Skin of body (tissue), 2 donors: ENCODE data around the genes ARPC1B and CYP3A5.

DNA sequence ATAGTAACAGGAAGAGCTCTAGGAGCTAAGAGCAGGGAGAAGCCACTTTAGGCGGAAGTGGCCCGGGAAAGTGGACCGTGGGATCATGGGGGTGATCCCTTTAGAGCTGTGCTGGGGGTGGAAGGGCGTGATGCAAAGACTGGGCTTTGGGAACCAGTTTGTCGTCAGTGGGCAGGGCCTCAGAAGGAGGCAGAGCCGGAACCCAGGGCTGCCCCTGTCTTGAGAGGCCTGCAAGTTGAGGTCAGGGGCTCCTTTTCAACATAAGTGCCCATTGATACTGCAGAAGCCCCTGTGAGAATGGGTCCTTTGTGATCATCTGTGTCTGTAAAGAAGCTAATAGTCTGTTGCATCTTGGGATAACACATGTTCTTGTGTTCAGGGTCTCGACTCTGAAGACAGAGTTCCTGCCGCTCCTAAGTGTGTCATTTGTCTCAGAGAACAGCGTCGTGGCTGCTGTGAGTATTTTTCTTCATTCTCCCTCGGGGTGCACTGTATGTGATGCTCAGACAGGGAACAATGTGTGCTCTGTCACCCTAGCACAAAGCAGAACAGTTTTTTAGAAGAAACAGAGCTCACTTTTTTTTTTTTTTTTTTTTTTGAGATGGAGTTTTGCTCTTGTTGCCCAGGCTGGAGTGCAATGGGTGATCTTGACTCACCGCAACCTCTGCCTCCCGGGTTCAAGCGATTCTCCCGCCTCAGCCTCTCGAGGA, 16.4 kb upstream of the ARPC1B start:
- RAMPAGE, long total RNA = no peak

DNA sequence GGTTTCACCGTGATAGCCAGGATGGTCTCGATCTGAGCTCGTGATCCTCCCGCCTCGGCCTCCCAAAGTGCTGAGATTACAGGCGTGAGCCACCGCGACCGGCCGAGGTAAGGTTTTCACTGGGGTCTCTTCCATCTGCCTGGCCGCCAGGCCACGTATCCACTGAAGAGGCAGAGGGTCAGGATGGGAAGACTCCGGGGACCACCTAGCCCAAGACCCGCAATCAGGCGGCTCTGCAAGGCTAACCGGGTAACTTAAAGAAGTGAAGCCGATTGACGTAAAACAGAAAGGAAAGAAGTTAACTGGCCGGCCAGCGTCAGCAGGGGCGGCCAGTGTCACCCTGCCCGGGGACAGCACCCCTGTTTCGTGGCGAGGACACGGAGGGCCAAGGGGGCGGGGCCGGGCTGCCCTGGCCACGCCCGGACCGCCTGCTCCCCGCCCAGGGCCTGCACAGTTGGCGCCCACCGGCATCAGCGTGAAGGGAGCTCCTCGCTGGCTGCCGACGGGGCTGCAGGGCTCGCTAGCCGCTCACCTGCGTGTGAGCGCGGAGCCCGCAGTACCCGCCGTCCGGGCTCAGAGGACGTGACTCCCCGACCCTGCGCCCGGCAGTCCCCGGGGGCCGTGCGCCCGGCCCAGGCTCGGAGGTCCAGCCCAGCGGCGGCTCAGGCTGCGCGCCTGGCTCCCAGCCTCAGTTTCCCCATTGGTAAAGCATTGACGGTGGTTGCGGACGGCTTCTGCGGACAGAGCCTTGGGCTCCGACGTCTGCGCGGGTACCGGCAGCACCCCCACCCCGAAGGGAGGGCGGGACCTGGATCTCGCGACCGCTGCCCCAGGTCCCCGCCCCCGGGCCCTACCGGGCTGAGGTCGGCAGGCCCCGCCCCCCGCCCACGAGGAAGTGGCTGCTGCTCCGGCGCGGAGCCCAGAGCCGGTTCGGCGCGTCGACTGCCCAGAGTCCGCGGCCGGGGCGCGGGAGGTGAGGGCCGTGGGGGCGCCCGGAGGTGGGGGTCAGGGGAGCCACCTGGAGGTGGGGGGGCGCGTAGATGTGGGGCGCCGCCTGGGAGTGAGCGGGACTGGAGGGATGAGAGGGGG, at the start of gene ARPC1B:
ARPC1B (plus strand) TSS at position 922 of the 1,089 bp plus-strand sequence.
- RAMPAGE, long total RNA = no peak

DNA sequence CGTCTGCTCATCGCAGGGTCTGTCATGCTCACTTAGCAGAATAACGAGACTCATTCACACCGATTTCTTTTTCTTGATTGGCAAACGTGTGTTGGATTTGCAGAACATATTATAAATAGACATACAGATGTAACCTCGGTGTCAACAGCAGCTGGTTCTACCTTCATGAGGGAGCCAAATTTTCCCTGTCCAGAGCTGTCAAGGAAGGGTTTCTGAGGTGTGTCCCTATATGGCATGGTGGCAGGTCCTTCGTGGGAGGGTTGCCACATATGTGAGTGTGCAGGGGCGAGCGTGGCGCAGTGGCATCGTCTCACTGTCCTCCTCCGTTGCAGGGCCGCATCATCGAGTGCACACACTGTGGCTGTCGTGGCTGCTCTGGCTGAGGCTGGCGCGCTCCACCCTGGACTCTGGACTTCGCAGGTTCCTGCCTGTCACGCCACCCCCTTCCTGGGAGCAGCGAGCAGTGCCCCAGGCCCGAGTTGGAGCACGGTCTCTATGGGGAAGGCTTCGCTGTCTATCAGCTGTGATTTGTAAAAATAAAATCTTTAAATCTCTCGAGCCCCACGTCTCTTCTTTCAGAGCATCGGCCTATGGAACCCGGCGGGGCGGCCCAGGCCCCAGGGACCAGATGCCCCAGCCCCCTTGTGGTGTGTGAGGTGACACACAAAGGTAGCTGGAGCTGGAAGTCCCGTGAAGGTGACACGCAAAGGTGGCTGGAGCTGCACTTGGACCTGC, 10.5 kb downstream of the BUD31 start:
- RAMPAGE, long total RNA = no peak

- RAMPAGE, long total RNA = no peak
Measured at GRCh38 chr7:99455683-99456904, 9.9 kb downstream of the ATP5MF start.

DNA sequence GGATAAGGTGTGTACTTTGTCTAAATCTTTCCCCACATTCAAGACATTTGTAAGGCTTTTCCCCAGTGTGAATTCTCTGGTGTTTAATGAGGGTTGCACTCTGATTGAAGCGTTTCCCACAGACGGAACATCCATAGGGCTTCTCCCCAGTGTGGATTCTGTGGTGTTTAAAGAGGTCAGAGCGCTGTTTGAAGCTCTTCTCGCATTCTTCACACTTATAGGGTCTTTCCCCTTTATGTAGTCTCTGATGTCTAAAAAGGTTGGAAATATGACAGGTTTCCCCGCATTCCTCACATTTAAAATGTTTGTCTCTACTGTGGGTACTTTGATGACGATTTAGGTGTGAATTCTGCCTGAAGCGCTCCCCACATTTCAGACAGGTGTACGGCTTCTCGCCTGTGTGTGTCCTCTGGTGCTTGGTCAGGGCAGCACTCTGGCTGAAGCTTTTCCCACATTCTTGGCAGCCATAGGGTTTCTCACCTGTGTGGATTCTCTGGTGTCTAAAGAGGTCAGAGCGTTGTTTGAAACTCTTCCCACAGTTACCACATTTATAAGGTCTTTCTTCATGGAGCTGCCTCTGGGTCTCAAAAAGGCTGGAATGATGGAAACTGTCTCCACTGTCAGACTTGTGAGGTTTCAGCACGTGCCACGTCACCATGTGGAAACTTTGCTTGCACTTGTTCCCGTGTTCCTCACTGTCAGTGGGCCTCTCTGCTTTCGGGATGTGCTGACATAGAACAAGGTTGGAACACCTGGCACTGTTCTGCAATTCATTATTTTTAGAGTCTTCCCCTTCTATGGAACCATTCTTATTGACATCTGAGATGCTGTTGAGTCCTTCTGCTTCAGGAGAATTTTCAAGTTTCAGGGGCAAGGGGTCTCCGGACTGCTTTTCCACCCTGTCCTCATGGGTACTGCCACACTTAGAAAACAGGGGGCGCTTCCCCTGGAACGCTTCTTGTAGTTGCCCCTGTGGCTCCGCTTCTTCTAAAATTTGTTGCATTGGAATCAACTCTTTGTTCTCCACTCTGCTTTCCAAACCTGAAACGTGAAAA, 6.2 kb downstream of the ZNF394 start:
- RAMPAGE, long total RNA = no peak

- RAMPAGE, long total RNA = no peak
Measured at GRCh38 chr7:99525630-99526429, 21.4 kb downstream of the ZKSCAN5 start.

DNA sequence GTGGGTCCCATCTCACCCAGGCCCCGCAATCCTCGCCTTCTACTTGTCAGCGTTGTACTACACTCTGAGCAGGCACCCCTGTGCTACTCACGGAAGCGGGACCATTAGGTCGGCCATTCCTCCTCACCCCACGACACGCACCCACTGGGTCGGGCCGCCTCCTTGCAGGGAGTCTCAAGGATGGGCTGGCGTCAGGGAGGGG, 382 bp upstream of the ZNF655 start:
- RAMPAGE, long total RNA = no peak

DNA sequence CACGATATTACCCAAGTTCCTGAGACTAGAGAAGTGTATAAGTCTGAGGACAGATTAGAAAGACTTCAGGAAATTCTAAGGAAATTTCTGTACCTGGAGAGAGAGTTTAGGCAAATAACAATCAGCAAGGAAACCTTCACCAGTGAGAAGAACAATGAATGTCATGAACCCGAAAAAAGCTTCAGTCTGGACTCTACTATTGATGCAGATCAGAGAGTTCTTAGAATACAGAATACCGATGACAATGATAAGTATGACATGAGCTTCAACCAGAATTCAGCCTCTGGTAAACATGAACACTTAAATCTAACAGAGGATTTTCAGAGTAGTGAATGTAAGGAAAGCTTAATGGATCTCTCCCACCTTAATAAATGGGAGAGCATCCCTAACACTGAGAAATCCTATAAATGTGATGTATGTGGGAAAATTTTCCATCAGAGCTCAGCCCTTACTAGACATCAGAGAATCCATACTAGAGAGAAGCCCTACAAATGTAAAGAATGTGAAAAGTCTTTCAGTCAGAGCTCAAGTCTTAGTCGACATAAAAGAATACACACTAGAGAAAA, 14.0 kb downstream of the ZNF655 start:
- RAMPAGE, long total RNA = no peak

DNA sequence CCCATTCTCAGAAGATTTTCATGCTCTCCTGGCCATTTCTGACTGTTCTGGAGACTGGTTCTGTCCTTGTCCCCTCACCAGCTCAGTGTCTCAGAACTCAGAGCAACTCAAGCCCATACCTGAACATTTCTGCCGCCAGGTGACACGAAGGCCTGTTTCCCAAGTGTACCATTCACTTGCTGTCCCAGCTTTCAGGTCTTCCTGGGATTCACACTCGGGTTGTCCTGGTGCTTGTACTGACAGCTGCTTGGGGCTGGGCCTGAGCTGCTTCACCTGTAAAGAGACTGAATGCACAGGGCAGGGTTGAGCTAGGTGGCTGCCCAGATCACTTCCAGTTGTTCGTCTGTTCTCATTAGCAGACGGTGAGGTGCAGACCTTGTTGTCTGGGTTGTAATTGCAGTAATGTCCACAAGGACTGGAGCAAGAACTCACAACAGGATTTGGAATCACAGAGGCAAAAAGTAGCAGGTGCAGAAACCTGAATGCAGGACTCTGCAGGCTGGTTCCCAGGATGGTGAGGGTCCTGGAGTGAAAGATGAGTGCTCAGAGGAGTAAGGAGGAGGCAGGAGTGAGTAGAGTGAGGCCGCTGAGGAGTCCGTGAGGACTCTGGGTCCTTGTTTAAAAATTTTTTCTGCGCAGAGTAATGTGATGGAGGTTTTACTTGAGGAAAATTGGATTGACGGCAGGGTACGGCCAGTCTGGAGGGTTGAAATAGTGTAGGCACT, 9.1 kb downstream of the ZSCAN25 start:
- RAMPAGE, long total RNA = no peak

DNA sequence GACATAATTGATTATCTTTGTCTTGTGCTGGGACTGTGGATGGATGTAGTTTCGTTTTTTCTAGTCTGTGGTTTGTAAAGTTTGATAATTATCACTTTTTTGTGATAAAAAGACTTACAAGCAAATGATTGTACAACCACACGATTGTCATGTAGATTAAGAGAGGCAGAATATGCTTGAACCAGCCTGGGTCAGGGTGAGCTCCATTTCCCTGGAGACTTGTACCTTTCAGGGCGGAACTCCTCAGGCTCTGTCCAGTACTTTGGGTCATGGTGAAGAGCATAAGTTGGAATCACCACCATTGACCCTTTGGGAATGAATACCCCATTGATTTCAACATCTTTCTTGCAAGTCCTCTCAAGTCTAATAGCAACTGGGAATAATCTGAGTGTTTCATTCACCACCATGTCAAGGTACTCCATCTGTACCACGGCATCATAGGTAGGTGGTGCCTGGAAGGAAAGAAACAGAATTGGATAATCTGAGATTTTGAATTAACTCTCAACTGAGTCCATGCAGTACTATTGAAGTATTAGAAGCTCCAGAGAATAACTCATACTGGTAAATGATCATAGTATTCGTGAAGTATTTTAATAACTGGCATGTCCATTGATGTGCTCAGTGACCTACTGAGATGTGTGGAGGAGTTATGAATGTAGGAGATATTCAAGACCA, 27.3 kb downstream of the CYP3A5 start:
- RAMPAGE, long total RNA = no peak

- RAMPAGE, long total RNA = no peak
Measured at GRCh38 chr7:99658419-99659324, 21.1 kb downstream of the CYP3A5 start.

GRCh38 chr7:99660820-99661916, 18.6 kb downstream of the CYP3A5 start:
- RAMPAGE, long total RNA = no peak

GRCh38 chr7:99676635-99677493, 2.9 kb downstream of the CYP3A5 start:
- RAMPAGE, long total RNA = no peak

GRCh38 chr7:99679806-99680228, at the start of gene CYP3A5:
Gene CYP3A5 (minus strand): TSS chr7:99679996.
- RAMPAGE, long total RNA = no peak

GRCh38 chr7:99752449-99752992, 17.5 kb upstream of the CYP3A7 start:
- RAMPAGE, long total RNA = no peak

GRCh38 chr7:99832904-99833215, 5.0 kb downstream of the CYP3A43 start:
- RAMPAGE, long total RNA = no peak

DNA sequence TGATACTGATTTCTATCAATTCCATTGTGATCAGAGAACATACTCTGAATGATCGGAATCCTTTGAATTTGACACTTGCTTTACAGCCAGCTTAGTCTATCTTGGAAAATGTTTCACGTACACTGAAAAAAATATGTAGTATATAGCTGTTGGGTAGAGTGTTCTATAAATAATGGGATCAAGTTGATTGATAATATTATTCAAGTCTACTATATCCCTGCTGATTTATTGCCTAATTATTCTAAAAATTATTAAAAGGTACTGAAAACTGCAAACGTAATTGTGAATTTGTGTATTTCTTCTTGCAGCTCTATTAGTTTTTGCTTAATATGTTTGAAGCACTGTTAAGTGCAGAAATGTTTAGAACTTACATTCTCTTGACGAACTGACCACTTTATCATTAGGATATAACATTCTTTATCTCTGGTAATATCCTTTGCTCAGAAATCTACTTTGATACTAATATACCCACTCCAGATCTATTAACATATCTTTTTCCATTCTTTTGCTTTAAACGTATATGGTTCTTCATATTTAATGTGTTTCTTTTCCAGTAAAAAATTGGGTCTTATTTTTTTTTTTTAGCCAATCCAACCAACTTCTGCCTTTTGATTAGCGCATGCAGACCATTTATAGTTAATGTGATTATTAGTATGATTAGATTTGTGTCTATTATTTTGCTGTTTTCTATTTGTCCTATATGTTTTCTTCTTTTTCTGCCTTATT, 18.7 kb upstream of the OR2AE1 start:
- RAMPAGE, long total RNA = no peak

- RAMPAGE, long total RNA = no peak
Measured at GRCh38 chr7:100003487-100004272, 11.7 kb upstream of the ZKSCAN1 start.

DNA sequence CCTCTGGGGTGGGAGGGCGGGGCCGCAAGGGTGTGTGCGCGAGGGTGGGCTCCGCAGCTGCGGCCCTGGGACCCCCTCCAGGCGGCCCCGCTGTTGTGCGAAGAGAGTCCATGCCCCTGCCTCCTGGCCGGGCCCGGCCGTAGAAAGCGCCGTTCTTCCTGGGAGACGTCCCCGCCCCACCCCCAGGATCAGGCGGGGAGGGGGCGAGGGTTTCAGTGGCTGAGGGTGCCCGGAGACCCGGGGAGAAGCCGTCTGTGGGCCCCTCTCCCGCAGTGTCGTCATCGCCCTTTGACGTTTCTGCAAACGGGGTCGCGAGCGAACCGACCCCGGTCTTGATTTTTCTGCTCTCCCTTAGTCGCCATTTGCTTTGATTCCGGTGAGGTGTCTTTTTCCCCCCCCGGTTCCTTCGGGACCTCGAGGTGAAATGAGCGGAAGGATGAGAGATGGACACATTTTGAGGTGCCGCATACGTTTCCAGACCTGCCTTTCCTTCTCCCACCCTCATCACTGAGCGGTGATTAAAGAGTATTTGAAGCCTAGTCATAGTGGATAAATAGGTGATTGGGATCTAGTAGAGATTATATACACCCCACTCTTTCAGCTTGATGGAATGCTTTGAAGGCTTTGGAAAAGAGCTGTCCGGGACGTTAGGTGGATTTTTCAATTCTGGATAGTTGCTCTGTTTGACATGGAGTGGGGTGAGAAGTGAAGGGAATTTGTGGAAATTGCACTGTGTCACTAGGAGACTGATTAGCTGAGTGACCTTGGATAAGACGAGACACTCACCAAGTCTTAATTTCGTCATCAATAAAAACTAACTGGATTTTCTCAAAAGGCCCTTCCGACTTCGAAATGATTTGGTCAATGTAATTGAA, 585 bp downstream of the ZKSCAN1 start:
- RAMPAGE, long total RNA = no peak

- RAMPAGE, long total RNA = no peak
Measured at GRCh38 chr7:100070386-100070538, 11.3 kb downstream of the ZNF3 start.